Prostate gland (tissue), 2 donors: ENCODE measurements around a stretch of chr17.

- PRO-cap = no peak
- RAMPAGE, long total RNA, 2 experiments = no peak in any of the 2 experiments
These were observed 53.8 kb upstream of the ICAM2 start for GRCh38 chr17:64074192-64074757.

DNA sequence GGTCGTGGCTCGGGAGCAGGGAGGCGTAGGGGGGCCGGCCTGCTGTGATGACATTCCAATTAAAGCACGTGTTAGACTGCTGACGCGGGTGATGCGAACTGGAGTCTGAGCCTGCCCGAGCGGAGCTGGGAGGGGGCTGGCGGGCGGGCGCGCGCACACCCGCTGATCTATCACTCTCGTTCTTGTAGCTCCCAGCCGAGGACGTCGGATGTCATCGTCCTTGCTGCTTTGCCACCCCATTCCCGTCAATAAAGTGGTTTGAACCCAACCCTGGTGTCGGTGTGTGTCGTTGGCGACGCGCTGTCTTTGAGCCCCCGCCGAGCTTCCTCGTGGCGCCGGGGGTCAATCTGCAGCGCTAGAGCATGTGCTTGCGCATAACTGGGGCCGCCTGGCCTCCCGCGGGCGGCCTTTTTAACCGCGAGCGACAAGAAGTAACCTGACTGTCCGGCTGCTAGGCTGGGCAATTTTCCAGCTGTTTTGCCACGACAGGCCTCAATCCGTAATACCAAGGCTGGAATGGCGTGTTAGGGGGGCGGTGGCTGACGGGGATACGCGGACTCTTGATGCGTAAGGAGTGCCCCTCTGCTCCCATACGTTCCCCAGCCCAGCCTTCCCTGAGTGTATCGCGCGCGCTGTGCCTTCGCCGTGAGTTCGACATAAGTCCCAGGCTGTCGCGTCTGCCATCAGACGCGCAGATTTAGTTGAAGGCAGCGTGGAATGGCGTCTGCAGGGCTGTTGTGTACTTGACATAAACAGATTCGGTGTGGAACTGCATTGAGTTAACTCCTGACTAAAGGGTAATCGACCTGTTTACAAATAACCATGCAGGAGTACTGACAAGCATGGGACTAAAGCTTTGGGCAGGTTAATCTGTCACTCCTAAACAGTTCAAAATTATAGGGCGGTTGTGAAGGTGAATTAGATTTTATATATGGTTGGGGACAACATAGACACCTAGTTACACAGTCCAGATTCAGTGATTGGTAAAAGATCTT, 16.4 kb upstream of the ERN1 start:
- PRO-cap = bidirectional peak, plus-strand start at position 648 of the sequence, minus-strand start at position 479 of the sequence
- RAMPAGE, long total RNA, 2 experiments = no peak in any of the 2 experiments

GRCh38 chr17:64174558-64175434, 44.9 kb upstream of the ERN1 start:
- PRO-cap = no peak
- RAMPAGE, long total RNA, 2 experiments = no peak in any of the 2 experiments

- PRO-cap = unidirectional peak, minus-strand start at chr17:64240854
- RAMPAGE, long total RNA, 2 experiments = no peak in any of the 2 experiments
These were observed 22.2 kb downstream of the TEX2 start for GRCh38 chr17:64240656-64241441.

- PRO-cap = no peak
- RAMPAGE, long total RNA, 2 experiments = no peak in any of the 2 experiments
These were observed 34.7 kb downstream of the PECAM1 start for GRCh38 chr17:64355897-64356496.

DNA sequence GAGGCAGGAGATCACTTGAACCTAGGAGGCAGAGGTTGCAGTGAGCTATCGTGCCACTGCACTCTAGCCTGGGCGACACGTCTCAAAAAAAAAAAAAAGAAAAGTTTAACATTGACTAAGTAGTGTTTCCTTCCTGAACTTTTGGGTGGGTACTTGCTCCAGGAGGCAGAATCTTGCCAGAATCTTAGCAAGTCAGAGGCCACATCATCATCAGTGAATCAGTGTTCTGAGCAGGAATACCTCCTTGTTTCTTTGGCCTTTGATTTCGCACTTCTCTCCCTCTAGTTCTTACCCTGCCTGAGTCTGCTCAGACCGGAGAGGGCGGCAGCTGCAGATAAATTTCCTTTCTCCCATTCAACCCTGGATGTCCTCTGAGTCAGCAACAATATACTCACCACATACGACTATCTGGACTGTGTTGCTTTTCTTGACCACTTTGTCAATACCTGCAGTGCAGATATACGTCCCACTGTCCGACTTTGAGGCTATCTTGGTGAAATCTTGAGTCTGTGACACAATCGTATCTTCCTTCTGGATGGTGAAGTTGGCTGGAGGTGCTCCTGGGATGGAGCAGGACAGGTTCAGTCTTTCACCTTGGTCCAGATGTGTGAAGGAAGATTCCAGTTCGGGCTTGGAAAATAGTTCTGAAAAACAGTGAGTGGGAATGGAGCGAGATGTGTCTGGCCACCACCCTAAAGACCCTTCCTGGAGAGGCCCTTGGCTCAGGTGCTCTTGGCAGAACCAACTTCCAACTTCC, 27.7 kb downstream of the PECAM1 start:
- PRO-cap = no peak
- RAMPAGE, long total RNA, 2 experiments = no peak in any of the 2 experiments

GRCh38 chr17:64369636-64370150, 21.0 kb downstream of the PECAM1 start:
- PRO-cap = no peak
- RAMPAGE, long total RNA, 2 experiments = no peak in any of the 2 experiments

DNA sequence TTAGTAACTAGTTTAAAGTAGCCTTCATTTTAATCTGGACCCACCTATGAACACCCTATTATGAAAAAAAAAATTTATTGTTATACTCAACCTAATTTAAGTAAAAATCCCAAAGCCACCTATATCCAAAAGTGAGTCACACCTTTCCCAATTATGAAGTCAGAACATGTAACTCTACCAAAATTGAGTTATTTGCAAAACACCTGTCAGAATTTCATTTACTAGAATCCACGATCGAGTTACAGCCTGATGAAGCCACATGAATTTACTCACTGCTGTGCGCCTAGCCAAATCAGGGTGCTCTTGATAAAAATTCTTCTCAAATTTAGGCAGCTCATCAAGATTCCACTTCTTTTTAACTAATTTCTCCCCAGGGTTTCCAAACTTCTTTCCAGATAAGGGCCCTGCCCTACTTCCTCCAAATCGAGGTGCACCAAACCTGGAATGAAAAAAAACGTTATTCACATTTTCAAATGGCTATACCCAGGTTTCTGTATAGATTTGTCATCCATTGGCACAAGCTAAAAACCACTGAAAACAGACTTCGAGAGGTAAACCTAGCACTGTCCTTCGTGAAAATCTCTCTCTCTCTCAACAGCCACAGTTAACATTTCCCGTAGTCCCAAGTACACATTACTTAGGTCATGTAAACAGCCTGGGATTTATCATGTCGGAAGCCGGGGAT, 1.5 kb downstream of the DDX5 start:
- PRO-cap = no peak
- RAMPAGE, long total RNA, 2 experiments = no peak in any of the 2 experiments

DNA sequence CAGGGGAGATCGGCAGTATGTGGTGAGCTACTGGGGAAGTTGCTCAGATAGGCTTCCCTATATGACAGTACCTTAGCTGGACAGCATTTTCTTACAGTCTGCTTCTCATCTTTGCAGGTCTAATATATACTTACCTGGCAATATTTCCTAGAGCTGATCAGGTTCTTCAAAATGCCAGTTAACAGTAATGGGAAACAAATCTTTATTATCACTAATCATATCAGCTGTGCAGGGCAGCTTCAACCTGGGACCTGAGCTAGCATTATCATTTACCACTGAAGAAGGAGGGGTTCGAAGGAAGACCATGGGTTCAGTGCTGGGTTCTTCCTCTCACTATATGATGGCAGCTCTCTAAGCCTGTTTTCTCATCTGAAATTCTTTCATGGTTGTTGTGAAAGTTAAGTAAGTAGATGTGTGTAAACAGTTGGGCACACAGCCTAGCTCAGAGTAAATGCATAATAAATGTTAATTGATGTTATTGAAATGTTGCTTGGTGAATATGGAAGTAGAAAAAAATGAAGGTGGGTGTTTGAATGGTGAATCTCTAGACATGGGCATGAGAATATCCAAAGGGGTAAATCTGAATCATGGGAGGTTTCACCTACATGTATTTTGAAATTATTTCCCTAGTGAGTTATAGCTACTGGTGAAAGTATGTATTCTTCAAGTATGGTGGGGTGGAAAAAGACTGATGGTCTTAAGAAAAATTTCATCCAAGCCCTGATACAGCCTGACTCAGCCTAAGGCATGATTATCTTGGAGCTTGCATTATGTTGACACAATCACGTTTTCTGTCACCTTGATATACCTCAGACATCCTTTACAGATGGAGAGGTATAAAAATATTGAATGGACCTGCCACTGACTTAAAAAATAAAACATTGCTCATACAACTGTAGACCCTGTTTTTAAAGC, 9.1 kb downstream of the CEP95 start:
- PRO-cap = no peak
- RAMPAGE, long total RNA, 2 experiments = no peak in any of the 2 experiments

DNA sequence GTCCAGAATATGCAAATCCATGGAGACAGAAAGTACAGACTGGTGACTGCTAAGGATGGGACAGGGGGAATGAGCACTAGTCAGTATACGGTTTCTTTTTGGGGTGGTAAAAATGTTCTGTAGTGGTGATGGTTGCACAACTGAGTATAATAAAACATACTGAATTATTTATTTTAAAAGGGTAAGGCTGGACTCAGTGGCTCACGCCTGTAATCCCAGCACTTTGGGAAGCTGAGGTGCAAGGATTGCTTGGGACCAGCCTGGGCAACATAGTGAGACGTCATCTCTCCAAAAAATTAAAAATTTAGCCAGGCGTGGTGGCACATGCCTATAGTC, 29.2 kb downstream of the CEP95 start:
- PRO-cap = no peak
- RAMPAGE, long total RNA, 2 experiments = no peak in any of the 2 experiments

DNA sequence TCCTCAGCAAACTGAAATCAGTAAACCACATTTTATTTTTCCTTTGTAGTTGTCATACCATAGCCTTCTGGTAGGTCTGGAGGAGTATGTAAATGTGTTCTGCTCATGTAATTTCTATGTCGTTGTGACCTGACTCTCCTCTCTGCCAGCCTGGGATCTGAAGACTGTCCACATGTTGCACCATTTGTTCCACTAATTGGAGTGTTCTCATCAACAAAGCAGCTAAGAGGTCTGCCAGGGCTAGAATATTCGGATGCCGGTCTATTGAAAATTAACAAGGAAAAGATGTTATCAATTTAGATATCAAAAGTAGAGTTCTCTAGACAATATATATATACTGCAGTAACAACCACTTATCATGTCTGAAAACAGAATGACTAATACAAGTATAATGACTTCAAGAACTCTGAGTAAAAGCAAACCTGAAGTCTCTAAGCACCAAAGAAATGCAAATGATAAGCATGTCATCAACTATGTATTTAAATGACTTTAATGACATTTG, 74.0 kb downstream of the CEP95 start:
- PRO-cap = no peak
- RAMPAGE, long total RNA, 2 experiments = no peak in any of the 2 experiments

DNA sequence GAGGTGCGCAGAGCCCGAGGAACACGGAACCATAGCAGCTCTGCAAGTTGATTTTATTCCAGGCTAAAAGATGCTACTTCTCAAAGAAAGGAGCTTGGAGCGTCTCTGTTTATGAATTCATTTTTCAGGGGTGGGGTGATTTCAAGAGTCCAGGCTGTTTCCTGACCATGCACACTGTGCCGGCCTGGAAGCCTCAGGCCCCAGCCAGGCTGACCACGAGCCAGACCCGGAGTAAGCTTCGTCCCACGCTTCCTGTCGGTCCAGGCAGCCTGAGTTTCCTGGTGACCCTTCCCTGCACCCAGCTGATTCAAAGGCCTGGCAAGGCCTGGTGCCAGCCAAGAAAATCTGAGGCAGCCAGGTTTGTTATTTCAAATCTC, 62.1 kb upstream of the SMURF2 start:
- PRO-cap = no peak
- RAMPAGE, long total RNA, 2 experiments = no peak in any of the 2 experiments

GRCh38 chr17:64789870-64790579, 127.9 kb upstream of the SMURF2 start:
- PRO-cap = no peak
- RAMPAGE, long total RNA, 2 experiments = no peak in any of the 2 experiments

DNA sequence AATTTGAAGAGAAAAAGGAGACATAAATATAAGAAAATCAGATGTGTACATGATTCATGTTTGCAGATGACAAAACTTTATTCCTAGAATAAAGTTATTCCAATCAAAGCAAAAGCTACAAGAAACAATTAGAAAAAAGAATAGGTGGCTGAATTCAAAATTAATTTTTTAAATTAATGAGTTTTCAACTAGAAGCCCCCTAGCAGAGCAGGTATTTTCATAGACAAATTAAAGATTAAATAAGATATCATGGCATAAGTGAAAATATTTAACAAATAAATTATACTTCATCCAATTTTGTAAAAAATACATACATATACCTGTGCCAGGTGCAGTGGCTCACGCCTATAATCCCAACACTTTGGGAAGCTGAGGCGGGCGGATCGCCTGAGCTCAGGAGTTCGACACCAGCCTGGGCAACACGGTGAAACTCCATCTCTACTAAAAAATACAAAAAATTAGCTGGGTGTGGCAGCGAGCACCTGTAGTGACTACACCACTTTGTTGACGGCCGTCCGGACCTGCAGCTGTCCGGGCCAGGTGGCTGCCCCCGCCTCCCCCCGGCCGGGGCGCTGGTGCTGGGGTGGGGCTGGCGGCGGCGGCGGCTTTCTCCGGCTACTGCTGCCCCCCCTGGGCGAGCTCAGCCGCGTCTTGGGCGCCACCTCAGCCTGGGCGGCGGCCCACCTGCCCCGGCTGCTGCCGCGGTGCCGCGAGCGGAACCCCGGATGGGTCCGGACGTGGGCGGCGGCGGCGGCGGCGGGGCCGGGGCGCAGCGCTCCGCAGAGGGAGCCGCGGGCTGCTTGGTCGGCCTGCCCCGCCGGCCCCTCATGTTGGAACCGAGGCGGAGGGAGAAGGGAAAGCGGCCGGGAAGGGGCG, 610 bp downstream of the LRRC37A3 start:
- PRO-cap = no peak
- RAMPAGE, long total RNA, 2 experiments = no peak in any of the 2 experiments

DNA sequence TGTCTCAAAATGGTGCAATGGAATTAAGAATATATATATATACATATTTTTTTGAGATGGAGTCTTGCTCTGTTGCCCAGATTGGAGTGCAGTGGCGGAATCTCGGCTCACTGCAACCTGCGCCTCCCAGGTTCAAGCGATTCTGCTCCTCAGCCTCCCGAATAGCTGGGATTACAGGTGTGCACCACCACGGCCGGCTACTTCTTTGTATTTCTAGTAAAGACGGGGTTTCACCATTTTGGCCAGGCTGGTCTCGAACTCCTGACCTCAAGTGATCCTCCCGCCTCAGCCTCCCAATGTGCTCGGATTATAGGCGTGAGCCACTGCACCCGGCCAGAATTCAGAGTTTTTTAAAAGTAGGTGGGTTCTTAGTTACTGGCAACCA, 40.2 kb downstream of the GNA13 start:
- PRO-cap = no peak
- RAMPAGE, long total RNA, 2 experiments = no peak in any of the 2 experiments

DNA sequence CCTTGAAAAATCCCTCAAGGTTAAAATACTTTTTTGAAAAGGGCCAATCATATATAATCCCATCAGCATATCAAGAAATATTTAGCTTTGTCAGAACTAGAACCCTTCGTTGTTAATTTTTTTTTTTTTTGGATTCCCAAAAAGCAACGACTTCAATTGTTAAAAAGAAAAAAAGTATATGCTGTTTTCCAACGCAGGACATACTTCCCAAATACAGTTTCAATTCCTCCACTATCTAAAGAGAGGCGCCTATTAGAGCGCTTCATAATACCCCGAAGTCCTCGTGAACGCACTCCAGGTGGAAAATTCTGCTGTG, 20.9 kb downstream of the GNA13 start:
- PRO-cap = no peak
- RAMPAGE, long total RNA, 2 experiments = no peak in any of the 2 experiments

- PRO-cap = no peak
- RAMPAGE, long total RNA, 2 experiments = no peak in any of the 2 experiments
These were observed 19.3 kb downstream of the GNA13 start for GRCh38 chr17:65036920-65037951.

- PRO-cap = no peak
- RAMPAGE, long total RNA, 2 experiments = no peak in any of the 2 experiments
These were observed 13.5 kb downstream of the GNA13 start for GRCh38 chr17:65042943-65043446.

DNA sequence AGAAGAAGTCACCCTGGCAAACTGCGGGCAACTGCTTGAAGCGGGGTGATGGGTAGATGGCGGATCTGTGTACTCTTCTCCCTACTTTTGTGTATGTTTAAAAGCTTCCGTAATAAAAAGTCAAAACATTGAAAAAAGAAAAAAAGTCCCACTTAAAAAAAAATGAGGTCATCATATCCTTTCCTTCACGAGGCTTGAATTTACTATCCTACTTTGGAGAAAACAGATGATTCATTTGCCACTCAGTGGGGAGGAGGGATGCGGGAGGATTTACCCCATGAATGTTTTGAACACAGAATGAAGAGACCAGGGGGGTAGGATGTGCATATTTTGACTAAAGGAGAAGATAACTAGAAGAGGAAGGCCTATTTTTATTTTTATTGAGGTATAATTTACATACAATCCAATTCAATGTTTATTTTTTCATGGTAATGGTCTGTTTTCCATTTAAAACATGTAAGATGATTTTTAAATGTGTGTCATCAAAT, 135.3 kb upstream of the AXIN2 start:
- PRO-cap = no peak
- RAMPAGE, long total RNA, 2 experiments = no peak in any of the 2 experiments

GRCh38 chr17:65902194-65902605, 289.7 kb downstream of the CEP112 start:
- PRO-cap = no peak
- RAMPAGE, long total RNA, 2 experiments = no peak in any of the 2 experiments